ENCODE data around the genes COX8C, IFI27L2, SERPINA9 and GSC.

GRCh38 chr14:93346671-93347257 is at the start of gene COX8C:
Gene COX8C (plus strand): TSS chr14:93347182.
- PRO-cap, 2 experiments: no peak in any of the 2 experiments

DNA sequence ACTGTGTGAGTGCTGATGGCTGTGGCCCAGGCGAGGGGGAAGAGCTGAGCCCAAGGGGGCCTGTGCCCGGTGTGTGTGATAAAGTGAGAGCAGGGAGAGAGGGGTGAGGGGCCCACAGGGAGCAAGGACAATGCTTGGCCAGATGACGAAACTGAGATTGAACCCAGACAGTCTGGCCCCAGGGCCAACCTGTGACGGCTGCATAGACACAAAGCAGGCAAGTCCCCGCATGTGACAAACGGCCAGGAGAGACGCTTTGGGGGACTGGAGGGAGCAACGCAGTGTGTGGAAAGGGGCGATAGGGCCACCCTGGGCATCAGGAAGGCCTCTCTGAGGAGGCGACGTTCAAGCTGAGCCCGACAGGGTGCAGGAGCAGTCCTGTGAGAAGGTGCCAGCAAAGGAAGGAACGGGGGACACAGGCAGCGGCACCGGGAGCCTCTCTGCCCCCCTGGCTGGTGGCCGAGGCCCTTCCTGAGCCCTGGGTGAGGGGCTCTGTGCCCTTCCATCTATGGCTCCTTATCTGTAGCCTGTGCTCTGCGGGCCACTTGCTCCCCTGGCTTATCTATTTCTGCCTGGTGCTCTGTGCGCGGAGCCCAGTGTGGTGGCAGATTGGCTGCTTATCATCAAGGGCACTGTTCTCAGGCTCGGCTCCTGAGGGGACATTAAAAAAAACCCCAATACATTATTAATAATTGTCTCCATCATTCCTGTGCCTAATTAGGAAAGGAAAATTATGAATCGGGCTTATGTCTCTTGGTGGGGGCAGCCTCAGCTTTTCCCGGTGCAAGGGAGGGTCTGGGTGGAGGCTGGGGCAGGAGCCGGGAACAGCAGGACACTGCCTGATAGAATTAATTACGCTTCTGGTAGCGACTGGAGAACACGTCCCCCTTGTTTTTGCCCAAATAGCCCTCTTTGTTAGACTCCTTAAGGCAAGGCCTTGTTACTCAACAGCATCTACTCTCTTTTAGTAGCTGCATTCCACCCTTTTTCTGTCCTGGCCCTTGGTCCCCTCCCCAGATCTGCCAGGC is 39.8 kb downstream of the PRIMA1 start:
- PRO-cap, 2 experiments: no peak in any of the 2 experiments

GRCh38 chr14:93965336-93965653 is 11.1 kb downstream of the ASB2 start:
- PRO-cap, 2 experiments: no peak in any of the 2 experiments

GRCh38 chr14:93969490-93969791 is 6.9 kb downstream of the ASB2 start:
- PRO-cap, 2 experiments: no peak in any of the 2 experiments

GRCh38 chr14:93982366-93982954 is 6.1 kb upstream of the ASB2 start:
- PRO-cap, 2 experiments: no peak in any of the 2 experiments

GRCh38 chr14:93994783-93995793 is 2.0 kb upstream of the CCDC197 start:
- PRO-cap, 2 experiments: no peak in any of the 2 experiments

DNA sequence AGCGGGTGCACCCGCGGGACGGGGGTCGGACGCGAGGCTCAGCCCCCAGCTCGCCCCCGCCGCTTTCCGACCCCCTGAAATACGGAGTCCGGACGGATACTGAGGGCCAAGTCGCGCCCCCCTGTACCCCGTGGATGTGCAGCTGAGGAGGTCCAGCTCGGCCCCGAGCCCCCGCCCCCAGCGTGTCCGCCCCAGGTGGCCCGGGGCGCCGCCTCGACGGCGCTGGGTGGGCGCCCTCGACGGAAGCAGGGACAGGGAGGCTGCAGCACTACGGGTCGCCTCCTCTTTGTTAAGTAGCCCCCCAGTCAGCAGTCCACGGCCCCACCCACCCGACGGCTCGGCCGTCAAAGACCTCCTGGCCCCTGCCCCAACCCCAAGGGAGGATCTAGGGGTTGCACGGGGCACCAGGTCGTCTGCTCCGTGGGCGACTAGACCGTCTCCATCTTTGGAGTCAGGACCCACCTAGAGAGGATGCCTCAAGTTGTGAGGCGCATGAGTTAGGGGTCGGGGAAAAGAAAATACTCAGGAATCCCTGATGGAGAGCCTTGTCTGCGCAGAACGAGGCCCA is 552 bp downstream of the OTUB2 start:
- PRO-cap, 2 experiments: no peak in any of the 2 experiments

GRCh38 chr14:94066084-94066860 is 14.7 kb downstream of the DDX24 start:
- PRO-cap, 2 experiments: no peak in any of the 2 experiments

DNA sequence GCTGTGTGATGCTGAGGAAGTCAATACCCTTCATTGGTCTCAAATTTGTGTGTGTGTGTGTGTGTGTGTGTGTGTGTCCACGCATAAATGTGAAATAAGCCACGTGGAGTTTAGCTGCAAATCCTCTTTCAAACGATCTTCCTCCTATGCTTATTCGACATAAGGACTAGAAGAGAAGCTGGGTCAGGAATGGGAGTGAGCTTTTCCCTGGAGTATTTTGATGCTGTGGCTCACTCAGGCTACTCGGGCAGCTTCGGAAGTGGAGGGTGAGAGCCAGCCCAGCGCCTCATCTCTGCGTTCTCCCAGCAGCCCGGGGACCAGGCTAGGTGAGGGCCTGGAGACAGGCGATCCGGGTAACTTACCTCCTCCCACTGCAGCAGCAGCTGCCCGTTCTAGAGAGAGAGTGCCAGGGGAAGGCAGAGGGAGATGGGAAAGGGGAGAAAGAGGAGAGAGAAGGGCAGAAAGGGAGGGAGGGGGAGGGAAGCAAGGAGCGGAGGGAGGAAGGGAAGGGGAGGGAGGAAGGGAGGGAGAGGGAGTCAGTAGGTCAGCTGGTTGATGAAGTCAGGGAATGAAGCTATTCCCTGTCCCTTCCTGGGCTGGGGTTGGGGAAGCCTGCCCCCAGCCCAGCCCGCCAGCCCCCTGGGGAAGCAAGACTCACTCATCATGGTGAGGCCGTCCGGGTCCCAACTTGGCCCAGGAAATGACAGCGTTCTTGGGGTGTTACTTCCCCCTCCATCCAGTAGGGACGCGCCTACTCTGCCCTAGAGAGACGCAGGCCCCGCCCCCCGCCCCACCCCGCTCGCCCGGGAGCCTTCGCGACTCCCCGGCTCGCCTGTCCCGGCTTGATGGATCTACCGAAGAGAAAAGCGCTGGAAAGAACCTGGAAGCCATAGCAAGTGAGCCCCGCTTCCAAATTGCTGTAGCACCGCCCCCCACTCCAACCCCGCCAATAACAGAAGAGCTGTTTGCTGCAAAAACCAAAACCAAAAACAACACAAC is at the start of gene IFI27L2:
TSS of gene IFI27L2 (minus strand) at position 705 of the 999 bp plus-strand sequence.
- PRO-cap, 2 experiments: no peak in any of the 2 experiments

DNA sequence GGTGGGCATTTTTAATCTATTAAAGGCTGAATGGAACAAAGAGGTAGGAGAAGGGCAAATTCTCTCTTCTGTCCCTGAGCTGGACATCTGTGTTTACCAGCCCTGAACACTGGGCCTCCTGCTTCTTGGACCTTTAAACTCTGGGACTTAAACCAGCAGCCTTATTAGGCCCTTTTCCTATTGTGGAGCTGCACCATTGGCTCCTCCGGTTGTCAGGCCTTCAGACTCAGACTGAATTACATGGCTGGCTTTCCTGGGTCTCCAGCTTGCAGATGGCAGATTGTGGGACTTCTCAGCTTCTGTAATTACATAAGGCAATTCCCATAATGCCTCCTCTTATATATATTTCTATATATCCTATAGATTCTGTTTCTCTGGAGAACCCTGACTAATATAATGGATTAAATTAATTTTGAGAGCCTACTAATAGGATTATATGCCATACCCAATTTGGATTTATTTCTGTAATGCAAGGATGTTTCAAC is 6.4 kb downstream of the SERPINA6 start:
- PRO-cap, 2 experiments: peak in 2 of 2 experiments; most common minus-strand start position 135 of the sequence (in 2)

DNA sequence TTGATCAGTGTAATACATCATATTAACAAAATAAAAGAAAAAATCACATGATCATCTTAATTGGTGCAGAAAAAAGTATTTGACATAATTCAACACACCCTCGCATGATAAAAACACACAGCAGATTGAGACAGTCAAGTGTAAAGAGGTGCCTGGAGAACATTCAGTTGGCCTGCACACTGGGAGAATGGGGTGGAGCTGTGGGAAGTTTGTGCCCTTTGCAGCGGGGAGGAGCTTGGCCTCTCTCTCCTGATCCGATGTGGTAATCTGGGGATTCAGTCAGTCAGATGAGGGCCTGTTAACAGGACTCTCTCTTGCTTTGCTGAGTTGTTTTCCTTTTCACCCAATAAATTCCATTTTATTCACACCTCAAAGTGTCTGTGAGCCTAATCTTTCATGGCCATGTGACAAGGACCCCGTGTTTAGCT is 5.9 kb downstream of the SERPINA6 start:
- PRO-cap, 2 experiments: peak in 2 of 2 experiments; most common plus-strand start position 278 of the sequence (in 2); most common minus-strand start position 181 of the sequence (in 2)

- PRO-cap, 2 experiments: no peak in any of the 2 experiments
Measured at GRCh38 chr14:94353739-94354055, 30.6 kb upstream of the SERPINA6 start.

GRCh38 chr14:94379807-94380533 is 8.4 kb downstream of the SERPINA1 start:
- PRO-cap, 2 experiments: no peak in any of the 2 experiments

DNA sequence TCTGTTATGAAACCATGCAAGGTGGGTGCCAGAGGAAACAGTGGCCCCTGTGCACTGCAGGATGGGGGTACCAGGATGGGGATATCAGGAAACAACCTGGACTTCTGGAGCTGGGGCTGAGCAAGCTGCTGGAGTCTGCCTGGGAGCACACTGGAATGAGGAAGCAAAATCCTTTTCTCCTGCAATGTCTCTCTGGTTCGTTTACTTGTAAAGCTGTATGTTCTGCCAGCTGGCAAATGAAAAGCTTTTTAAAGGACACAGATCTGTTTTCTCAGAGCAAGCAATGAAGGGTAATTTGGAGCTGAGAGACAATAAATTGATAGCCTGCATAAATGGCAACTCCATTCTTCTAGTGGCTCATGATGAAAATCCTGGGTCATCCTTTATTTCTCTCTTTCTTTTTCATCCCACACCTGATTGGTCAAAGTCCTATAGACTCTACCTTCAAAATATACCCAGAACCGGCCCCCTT is 23.3 kb upstream of the SERPINA1 start:
- PRO-cap, 2 experiments: peak in 2 of 2 experiments; most common plus-strand start position 131 of the sequence (in 2); most common minus-strand start position 157 of the sequence (in 2)

GRCh38 chr14:94423440-94423720 is 29.2 kb downstream of the SERPINA11 start:
- PRO-cap, 2 experiments: peak in 1 of 2 experiments; most common minus-strand start chr14:94423597 (in 1)

DNA sequence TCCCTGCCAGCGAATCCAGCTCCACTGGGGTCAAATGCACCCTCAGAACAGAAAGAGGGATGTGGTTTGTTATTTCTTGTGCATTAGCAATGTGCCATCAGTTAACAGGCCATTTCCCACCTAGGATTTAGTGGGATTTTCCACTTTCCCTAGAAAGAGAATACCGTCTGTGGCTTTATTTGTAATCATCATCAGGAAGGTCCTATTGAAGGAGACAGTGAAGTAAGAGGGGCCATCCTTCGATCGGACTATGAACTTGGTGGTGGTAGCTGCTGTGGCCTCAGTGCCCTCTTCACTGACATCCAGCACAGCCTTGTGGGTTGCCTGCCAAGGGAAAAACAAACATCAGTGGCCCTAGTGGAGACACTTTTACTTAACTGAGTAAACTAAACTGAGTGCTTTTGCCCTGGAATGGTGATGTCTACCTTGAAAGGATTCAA is 10.4 kb upstream of the SERPINA11 start:
- PRO-cap, 2 experiments: peak in 2 of 2 experiments; most common minus-strand start position 252 of the sequence (in 1)

- PRO-cap, 2 experiments: no peak in any of the 2 experiments
Measured at GRCh38 chr14:94476017-94476728, at the start of gene SERPINA9. Gene SERPINA9 (minus strand): TSS chr14:94476197.

GRCh38 chr14:94597169-94597772 is 14.9 kb upstream of the SERPINA3 start:
- PRO-cap, 2 experiments: no peak in any of the 2 experiments

DNA sequence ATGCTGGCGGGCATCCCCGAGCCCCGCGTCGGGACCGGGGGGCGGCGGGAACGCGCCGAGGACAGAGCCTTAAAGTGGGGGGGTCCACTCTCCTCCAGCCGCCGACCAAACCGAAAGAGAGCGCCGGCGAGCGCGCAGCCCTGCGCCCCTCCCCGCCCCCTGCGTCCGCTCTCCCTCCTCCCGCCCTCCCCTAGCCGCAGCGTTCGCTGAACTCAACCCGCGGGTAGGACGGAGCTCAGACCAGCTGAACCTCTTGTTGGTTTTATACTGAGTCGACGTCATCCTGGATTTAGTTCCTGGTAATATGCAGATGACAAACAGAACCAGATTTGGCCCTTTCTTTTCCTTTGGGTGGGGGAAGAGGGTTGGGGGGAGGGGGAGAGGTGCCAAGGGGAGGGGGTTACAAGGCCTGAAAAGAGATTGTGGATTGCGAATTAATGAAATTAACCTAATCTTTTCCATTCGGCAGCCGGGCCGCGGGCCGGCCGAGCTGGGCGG is at the start of gene GSC:
TSS of gene GSC (minus strand) at position 112 of the 498 bp plus-strand sequence.
- PRO-cap, 2 experiments: peak in 1 of 2 experiments; most common minus-strand start position 112 of the sequence (in 1)

- PRO-cap, 2 experiments: no peak in any of the 2 experiments
Measured at GRCh38 chr14:94772874-94773588, 3.1 kb upstream of the GSC start.